Diencephalon (tissue), 2 donors: ENCODE measurements around a stretch of chr17.

GRCh38 chr17:16822375-16822646, 132.3 kb downstream of the CCDC144A start:
- RAMPAGE, long total RNA: no peak

GRCh38 chr17:17021032-17022042, 20.9 kb upstream of the MPRIP start:
- RAMPAGE, long total RNA: no peak

- RAMPAGE, long total RNA: no peak
Observed at GRCh38 chr17:17067286-17067992, 25.2 kb downstream of the MPRIP start.

DNA sequence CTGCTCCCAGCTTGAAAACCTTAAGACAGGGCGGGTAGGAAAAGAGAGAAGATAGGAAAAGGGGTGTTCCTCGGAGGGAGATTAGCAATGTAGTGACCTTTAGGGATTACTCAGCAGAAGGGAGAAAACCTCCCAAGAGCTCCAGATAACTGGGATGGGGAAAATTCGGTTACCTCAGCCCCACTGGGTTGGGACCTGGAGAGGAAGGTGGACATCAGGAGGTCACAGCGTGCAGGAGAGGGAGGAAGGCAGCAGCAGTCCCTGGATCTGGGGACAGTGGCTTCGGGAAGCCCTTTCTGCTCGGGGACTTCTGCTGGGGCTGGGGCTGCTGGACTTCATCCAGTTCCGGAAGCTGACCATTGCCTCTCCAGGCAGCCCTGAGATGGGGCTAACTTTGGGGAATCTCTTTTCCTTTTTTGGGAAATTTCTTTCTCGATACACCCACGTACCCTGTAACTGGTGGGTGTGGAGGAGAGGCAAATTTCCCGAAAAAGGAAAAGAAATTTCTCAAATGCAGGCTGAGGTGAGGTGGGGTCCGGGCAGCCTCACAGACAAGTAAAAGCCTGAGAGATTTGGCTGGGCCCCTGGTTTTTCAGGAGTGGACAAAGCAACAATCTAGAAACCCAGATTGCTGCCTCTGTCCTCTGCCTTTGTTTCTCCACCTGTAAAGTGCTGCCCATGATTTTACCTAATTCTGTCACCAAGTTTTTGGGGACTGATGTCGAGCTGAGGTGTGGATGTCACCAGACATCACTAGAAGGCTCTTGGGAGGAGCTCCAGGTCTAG, 39.3 kb downstream of the MPRIP start:
- RAMPAGE, long total RNA: no peak

DNA sequence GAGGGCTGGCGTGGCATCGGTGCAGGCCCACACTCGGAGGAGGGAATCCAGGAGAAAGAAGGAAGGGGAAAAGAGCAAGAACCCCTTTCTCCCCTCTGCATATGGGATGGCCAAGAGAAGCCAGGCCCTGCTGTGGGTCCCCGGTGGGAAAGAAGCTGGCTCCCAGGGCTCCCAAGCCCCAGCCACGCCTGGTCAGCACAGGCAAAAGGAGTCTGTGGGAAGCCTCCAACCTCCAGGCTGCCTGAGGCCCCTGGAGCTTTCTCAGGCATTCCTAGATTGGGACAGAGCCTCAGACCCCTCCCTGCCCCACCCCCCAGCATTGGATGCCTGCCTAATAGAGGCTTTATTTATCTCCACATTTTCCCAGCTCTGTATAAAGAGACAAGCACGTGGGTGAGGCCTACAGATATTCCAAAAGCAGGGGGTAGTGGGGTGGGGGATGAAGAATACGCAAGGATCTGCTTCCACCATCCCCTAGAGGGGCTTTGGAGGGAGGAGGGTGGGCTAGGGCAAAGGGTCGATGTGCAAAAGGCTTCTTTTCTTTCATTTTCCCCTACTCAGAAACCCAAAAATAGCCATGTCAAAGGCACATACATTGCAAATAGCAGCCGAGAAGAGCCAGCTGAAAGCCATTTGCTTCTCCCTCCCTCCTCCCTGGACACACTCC, 56.4 kb downstream of the MPRIP start:
- RAMPAGE, long total RNA: no peak

DNA sequence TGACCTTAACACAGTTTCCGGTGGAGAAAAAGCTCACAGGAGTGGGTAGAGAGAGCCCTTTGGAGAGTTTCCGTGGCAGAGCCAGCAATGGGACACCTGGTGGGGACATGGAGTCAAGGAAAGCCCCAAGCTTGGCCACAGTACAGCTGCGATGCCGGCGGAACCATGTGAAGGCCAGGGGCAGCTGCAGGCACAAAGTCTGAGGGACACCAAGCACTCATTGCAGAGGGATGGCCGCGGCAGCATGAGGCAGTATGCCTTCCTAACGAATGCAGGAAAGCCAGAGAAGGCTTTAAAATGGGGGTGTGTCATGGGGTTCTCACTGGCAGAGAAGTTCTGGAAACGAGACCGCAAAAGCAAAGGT, 7.3 kb downstream of the FLCN start:
- RAMPAGE, long total RNA: no peak

- RAMPAGE, long total RNA: no peak
Observed at GRCh38 chr17:17361572-17362252, 58.5 kb downstream of the NT5M start.

- RAMPAGE, long total RNA: no peak
Observed at GRCh38 chr17:17391482-17392130, 85.2 kb upstream of the MED9 start.

GRCh38 chr17:17443002-17443678, 33.7 kb upstream of the MED9 start:
- RAMPAGE, long total RNA: no peak

GRCh38 chr17:17487074-17487547, 9.1 kb downstream of the RASD1 start:
- RAMPAGE, long total RNA: no peak

GRCh38 chr17:17496750-17497276, 618 bp upstream of the RASD1 start:
- RAMPAGE, long total RNA: no peak

- RAMPAGE, long total RNA: no peak
Observed at GRCh38 chr17:17526287-17526785, 30.1 kb upstream of the RASD1 start.

DNA sequence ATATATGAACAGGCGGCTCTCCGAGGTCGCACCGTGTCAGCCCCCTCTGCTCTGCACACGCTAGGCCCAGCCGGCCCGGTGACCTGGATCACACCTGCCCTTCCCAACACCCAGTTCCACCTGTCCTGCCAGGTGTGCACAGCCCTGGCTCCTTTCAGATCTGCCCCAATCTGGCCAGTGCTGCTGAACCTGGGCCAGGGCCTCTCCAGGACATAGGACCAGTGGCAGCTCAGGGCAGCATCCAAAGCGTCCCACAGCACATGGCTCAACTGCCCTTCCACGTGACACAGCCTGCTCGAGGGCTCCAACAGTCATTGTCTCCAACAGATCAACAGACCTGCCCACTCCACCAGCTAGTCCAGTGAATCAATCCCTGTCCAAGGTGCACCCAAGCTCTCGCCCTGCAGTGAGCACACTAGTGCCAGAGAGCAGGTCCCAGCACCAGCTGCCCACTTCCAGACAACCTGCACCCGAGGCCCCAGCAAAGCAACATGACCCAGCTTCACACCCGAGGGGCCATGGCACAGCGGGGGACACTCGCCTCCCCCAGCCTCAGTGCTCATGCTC, 33.0 kb upstream of the RASD1 start:
- RAMPAGE, long total RNA: no peak

GRCh38 chr17:17566849-17567947, 24.3 kb downstream of the PEMT start:
- RAMPAGE, long total RNA: no peak

- RAMPAGE, long total RNA: no peak
Observed at GRCh38 chr17:17576780-17577684, 14.5 kb downstream of the PEMT start.

GRCh38 chr17:17580596-17581177, 10.8 kb downstream of the PEMT start:
- RAMPAGE, long total RNA: no peak

- RAMPAGE, long total RNA: no peak
Observed at GRCh38 chr17:17663130-17664166, 17.8 kb upstream of the RAI1 start.

- RAMPAGE, long total RNA: no peak
Observed at GRCh38 chr17:17757817-17759080, 77.0 kb downstream of the RAI1 start.

GRCh38 chr17:18031953-18032529, 6.9 kb downstream of the ATPAF2 start:
- RAMPAGE, long total RNA: no peak

DNA sequence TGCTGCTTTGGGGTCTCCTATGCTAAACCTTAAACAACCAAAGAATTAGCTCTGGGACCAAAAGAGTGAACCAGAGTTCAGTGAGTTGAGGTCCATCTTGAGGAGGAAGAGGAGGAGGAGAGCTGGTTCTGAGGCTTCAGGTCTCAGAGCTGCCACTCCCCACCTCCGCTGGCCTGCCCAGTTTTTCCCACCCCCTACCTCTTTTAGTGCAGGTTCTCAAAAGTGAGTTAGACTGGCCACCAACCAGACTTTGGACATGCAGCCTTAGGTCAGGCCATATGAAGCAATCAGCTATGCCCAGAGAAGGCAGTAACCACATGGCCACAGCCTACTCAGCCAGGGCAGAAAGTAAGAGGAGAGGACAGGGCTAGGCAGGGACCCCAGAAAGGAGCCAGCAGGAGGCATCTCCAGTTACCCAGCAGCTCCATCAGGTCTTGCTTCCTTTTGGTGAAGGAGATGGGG, 8.9 kb downstream of the MYO15A start:
- RAMPAGE, long total RNA: no peak